NCI-H460 (cell line): ENCODE measurements around a stretch of chr16.

DNA sequence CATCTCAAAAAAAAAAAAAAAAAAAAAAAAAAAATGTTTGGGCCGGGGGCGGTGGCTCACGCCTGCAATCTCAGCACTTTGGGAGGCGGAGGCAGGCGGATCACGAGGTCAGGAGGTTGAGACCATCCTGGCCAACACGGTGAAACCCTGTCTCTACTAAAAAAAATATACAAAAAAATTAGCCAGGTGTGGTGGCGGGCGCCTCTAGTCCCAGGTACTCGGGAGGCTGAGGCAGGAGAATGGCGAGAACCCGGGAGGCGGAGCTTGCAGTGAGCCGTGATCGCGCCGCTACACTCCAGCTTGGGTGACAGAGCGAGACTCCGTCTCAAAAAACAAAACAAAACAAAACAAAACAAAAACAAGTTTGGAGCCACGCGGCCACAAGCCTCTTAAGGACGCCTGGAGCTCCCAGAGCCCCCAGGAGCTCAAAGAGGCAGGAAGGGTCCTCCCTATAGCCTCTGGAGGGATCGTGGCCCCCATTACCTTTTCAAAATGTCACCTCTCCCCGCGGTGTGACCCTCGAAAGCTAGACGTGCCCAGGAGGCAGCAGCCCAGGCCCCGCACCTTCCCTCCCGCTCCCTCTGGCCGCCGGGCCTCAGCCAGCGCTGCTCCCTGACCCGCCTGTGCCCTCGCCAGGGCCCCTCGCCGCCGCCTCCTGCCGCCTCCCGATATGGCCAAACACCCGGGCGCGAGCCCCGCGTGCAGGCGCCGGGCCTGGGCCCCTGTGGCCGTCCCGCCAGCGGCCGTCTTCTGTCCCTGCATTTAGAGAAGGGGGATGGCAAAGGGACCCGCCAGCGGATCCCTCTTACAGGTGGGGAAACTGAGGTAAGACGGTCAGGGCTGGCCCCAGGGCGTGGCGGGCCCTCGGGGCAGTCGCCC lies 6.5 kb upstream of the GNG13 start:
RAMPAGE:
- cytosol, long total RNA: no peak
- long total RNA: no peak
- nucleus, long total RNA: no peak

GRCh38 chr16:988663-989209 lies 7.2 kb downstream of the SOX8 start:
RAMPAGE:
- cytosol, long total RNA: no peak
- long total RNA: no peak
- nucleus, long total RNA: no peak

RAMPAGE:
- cytosol, long total RNA: no peak
- long total RNA: no peak
- nucleus, long total RNA: no peak
Observed at GRCh38 chr16:1076925-1077639, 4.5 kb downstream of the SSTR5 start.

DNA sequence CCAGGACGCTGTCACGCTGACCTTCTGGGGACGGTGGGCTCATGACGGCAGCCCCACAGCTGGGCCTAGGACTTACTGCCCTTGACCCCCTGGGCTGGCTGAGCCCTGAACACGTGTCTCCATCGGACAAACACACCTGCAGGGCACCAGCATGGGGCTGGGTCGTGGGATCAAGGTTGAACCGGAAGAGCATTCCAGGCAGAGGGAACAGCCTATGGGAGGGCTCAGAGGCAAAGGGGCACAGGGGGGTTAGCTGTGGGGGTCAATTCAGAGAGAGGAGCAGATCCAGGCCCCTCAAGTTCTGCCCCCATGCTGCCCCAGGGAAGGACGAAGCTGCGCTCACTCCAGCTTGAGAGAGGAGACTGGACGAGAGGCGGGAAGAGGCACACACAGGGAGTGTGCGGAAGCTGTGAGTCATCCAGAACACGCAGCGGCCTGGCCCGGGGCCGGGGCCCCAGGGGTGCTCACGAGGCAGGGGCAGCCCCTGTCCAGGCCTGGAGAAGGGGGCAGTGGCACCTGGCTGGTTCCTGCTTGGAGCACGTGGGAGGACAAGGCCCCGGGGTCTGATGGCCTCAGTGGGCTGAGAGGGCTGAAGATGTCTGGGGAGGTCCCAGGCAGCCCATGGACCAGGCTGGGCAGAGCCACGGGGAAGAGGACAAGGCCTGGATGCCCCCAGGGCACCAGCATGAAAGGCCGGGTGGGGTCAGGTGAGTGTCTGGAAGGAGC lies 9.9 kb downstream of the SSTR5 start:
RAMPAGE:
- cytosol, long total RNA: no peak
- long total RNA: no peak
- nucleus, long total RNA: no peak

DNA sequence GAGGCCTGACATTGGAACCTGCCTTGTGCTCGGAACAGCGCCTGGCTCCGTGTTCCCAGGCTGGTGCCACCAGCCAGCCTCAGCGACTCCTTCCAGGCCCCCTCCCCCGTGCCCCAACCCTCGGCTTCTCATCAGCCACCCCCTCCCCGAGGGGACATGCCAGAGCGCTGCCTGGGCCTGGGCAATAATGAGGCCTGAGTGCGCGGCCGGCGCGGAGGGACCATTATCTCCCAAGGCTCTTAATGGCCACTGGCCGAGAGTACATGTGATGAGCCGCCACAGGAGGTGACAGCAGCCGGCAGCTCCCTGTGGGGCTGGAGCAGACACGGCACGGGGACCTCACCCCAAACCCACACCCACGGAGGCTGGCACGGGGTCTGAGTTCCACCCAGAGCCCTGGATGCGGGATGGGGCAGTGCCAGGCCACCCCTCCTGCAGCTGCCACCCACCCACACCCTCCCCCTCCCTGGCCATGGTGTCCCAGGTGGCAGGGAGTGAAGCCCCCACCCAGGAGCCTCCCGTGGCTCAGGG lies 2.6 kb upstream of the C1QTNF8 start:
RAMPAGE:
- cytosol, long total RNA: no peak
- long total RNA: no peak
- nucleus, long total RNA: no peak

DNA sequence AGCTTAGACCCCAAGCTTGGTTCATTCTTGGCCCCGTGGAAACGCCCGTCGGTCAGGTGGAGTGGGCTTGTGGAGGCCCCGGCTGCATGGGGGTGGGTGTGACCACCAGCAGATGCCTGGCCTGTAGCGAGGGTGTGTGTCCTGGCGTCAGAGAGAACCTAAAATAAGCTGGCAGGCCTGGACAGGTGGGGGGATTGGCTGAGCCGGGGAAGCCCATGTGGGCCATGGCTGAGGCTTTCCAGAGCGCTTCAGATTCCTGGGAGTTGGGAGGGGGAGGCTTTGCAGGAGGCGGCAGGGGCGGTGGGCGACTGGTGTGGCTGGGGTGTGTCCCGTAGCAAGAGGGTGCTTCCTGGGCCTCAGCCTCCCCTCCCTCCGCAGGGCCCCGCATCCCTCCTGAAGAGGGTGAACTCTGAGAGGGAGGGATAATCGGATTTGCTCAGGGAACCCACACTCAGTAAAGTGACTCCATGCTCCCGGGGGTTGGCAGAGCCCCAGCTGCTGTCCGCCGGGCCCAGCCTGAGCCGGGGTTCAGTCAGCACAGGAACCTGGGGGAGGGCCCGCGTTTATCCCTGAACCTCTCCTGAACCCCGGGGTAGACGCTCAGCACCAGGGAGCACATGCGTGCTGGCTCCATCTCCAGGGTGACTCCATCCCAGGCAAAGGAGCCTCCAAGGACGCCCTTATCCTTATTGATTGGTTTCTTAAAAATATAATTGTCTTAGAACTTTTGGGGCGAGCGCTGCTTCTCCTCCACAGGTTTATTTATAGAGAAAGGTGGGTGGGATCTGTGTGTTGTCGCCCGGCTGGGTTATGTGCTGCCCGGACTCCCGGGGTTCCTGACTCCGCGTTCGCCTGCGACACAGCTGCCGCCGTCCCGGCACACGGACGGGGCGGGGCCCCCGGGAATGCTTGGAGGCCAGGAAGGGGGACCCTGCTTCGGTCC lies 3.6 kb downstream of the CACNA1H start:
RAMPAGE:
- cytosol, long total RNA: no peak
- long total RNA: no peak
- nucleus, long total RNA: no peak

DNA sequence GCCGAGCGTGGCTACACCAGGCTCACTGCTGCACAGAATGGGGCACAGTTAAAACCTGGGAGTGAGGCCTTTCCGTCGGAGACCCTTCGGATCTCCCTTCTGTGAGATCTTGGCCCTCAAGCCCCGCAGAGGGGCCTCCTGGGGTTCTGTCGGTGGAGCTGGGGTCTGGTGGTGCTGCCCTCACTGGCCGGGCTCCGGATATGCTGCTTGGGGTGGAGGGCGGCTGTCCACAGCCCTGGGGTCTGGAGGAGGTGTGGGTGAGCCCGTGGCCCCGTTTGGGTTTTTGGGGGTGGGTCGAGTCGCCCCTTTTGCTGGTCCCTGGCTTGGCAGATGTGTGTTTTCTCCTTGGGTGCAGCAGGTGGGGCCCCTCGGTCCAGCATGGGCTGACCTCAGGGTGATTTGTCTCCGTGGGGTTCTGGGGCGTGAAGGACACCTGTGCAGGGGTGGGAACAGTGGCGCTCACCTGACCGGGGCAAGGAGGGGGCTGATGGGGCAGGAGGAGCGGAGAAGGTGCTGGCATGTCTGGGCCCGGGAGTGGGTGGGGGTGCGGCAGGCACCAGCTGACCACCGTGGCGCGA lies 11.8 kb downstream of the CACNA1H start:
RAMPAGE:
- cytosol, long total RNA: no peak
- long total RNA: no peak
- nucleus, long total RNA: no peak

GRCh38 chr16:1171867-1172400 lies 19.0 kb downstream of the CACNA1H start:
RAMPAGE:
- cytosol, long total RNA: no peak
- long total RNA: no peak
- nucleus, long total RNA: no peak

GRCh38 chr16:1300562-1301261 lies 8.7 kb upstream of the UBE2I start:
RAMPAGE:
- cytosol, long total RNA: no peak
- long total RNA: no peak
- nucleus, long total RNA: no peak

DNA sequence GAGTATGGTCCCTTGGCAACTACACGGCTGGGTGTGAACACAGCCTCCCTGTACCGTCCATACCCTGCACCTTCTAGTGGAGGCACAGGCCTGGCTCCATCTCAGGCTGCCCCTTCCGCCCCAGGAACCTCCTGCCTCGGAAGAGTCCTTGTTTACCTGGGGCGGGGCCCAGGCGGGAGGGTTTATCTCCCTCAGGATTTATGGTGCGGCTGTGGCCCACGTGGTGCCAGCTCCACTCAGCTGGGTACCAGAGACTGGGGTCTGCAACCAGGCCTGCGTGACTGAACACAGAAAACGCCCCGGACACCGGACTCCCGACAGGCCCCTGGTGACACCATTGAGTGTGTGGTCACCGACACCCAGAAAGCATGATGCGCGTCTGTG lies 19.0 kb downstream of the UNKL start:
RAMPAGE:
- cytosol, long total RNA: no peak
- long total RNA: no peak
- nucleus, long total RNA: no peak

RAMPAGE:
- cytosol, long total RNA: no peak
- long total RNA: no peak
- nucleus, long total RNA: no peak
Observed at GRCh38 chr16:1413343-1414307, 879 bp downstream of the UNKL start.

GRCh38 chr16:1445801-1446436 lies 1.6 kb upstream of the CCDC154 start:
RAMPAGE:
- cytosol, long total RNA: no peak
- long total RNA: no peak
- nucleus, long total RNA: no peak

DNA sequence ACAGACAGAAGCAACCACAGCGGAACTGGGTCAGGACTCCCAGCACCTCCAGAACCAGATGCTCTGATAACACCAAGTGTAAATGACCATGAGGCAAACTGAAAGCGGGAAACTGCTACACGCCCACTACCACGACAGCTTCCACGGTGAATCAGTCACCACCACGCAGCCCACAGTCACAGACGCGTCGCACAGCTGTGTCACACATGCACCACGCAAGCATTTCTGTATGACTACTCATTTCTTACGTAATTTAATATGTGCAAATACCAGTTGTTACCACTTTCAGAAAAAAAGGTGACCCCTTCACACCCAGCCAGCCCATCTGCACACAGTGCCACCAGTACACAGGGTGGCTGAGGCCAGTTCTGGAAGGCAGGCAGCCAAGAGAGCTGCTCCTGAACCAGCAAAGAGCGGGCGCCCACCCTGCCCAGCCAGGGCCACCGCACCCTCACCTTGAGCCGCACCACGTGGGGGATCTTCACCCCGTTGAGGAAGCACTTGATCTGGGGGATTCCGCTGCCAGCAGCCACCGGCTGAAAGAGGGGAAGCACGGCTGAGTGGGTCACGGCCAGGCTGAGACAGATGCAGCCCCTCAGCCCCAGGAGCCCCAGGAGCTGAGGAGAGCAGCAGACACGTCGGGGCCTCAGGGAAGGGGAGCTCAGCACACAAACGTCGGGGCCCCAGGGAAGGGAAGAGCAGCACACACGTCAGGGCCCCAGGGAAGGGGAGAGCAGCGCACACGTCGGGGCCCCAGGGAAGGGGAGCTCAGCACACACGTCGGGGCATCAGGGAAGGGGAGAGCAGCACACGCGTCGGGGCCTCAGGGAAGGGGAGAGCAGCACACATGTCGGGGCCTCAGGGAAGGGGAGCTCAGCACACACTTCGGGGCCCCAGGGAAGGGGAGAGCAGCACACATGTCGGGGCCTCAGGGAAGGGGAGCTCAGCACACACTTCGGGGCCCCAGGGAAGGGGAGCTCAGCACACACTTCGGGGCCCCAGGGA lies 14.6 kb upstream of the CCDC154 start:
RAMPAGE:
- cytosol, long total RNA: no peak
- long total RNA: no peak
- nucleus, long total RNA: no peak

GRCh38 chr16:1509776-1510497 lies 16.8 kb downstream of the TELO2 start:
RAMPAGE:
- cytosol, long total RNA: no peak
- long total RNA: no peak
- nucleus, long total RNA: no peak

DNA sequence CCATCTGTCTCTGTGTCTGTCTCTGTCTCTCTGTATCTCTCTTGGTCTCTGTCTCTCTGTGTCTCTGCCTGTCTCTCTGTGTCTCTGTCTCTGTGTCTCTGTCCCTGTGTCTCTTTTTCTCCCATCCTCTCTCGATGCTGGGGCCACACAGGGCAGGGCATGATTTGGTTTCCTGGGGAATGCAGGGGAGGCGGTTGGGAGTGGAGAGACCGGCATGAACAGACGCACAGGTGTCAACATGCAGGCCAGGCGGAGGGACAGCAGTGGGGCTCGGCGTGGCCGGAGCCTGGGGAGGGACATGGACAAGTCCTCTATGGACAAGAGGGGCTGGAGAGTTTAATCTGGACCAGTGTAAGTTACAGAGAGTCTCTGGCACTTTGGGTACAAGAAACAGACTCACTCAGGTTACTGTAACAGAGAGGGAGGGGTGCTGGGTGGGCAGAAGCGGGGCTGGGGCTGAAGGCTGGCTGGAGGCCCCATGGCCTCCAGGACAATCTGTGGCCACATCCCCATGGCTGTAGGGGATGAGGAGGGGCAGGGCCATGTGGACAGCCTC lies 19.8 kb downstream of the TMEM204 start:
RAMPAGE:
- cytosol, long total RNA: no peak
- long total RNA: no peak
- nucleus, long total RNA: no peak

DNA sequence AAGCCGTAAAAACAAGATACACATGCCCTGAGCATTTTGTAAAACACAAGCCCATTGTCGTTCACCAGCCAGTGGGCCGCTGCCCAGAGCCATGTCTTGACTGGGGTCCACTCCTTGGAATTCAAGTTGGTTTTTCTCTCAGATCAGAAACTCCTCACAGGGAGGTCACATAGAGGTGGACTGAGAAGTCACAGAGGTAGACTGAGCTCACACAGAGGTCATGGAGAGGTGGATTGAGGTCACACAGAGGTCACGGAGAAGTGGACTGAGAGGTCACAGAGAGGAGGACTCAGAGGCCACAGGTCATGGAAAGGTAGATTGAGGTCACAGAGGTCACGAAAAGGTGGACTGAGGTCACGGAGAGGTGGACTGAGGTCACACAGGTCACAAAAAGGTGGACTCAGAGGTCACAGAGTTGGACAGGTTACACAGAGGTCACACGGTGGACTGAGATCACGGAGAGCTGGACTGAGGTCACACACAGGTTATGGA lies 27.2 kb upstream of the JPT2 start:
RAMPAGE:
- cytosol, long total RNA: no peak
- long total RNA: no peak
- nucleus, long total RNA: no peak

DNA sequence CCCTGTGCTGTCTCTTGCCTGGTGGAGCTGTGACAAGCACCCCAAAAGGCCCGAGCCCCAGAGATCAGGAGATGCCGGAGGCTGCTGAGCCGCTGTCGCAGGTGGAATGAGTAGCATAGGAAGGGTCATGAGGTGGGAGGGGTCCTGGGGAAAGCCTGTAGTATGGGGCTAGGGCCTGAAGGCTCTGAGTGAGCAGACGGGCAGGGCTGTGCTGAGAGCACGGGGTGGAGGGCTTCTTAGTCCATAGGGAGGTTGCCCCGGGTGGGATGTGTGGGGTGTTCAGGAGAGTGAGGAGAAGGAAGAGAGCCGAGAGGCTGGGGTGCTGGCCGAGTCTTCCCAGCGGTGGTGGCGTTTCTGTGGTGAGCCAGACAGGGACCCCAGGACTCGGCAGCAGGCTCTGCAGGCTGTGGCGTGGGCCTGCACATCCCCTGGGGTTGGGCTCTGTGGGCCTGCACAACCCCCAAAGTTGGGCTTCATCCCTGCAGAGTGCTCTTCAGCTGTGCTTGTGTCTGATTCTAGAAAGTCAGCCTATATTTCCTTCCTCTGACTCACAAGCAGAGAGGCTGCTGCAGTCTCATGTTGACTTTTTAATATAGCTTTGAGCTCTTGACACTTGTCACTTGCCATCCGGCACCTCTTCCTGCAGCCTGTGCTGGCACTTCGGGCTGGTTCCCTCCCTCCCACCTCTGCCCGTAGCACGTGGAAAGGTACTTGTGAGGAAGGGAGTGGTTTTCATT lies 19.3 kb upstream of the JPT2 start:
RAMPAGE:
- cytosol, long total RNA: no peak
- long total RNA: no peak
- nucleus, long total RNA: no peak

DNA sequence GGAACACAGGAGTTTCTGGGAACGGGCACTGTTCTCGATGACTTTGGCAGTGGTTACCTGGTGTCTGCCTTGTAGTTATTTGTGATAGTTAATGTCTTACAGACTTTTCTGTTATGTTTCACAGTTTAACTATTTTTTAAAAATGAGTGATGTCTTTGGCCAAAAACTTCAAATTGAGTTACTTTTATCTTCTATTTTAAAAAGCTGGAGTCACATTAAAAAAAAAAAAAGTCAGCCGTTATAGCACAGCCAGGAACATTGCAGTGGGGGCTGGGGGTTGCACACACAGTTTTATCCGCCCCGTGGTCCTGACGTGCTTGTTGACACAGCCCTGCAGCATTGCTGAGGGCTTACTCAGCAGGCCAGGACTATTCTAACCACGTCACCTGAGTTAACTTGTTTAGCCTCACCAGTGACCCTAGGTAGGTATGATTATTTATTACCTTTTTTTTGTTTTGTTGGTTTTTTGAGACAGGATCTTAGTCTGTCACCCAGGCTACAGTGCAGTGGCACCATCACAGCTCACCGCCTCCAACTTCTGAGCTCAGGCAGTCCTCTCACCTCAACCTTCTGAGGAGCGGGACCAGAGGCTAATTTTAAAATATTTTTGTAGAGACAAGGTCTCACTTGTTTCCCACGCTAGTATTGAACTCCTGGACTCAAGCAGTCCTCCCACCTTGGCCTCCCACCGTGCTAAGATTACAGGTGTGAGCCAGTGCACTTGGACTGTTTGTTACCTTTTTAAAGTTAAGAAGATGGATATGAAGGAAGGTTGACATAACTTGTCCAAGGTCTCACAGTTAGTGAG lies 11.1 kb downstream of the JPT2 start:
RAMPAGE:
- cytosol, long total RNA: no peak
- long total RNA: no peak
- nucleus, long total RNA: no peak

DNA sequence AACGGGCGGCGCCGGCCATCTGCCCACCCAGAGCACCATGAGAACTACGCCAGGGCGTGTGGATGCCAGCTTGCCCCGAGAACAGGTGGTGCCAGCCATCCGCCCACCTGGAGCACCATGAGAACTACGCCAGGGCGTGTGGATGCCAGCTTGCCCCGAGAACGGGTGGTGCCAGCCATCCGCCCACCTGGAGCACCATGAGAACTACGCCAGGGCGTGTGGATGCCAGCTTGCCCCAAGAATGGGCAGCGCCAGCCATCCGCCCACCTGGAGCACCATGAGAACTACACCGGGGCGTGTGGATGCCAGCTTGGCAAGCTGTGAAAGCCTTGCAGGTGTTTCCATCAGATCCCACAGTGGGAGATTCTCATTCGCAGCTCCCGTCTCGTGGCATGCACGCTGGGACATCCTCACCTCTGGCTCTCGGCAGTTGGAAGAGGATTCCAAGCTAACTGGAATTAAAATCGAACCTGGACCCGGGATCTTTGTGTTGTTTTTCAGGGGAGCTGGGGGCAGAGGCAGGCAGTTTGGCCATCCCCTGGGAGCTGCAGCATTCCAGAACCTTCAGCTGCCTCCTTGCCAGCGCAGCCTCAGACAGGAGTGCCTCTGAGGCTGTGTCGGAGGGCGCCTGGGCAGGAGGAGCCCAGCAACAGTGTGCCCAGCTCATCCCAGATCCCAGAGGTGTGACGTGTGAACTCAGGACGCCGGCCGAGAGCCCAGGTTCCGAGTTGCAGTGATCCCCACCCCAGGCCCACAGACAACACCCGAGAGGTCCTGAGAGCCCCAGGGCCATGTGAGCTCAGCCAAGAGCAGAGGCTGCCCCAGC lies 26.8 kb downstream of the MAPK8IP3 start:
RAMPAGE:
- cytosol, long total RNA: no peak
- long total RNA: no peak
- nucleus, long total RNA: no peak

GRCh38 chr16:1809088-1809723 lies 15.7 kb upstream of the IGFALS start:
RAMPAGE:
- cytosol, long total RNA: no peak
- long total RNA: no peak
- nucleus, long total RNA: no peak